Neural cell (in vitro differentiated cells): ENCODE measurements around a stretch of chr1.

GRCh38 chr1:244163804-244164540 is 112.9 kb downstream of the ZBTB18 start:
- RAMPAGE, long total RNA, result no peak

- RAMPAGE, long total RNA, result no peak
These were observed 138.2 kb upstream of the C1orf100 start for GRCh38 chr1:244214194-244214712.

- RAMPAGE, long total RNA, result no peak
These were observed 25.7 kb upstream of the C1orf100 start for GRCh38 chr1:244326627-244327231.

GRCh38 chr1:244408724-244409262 is 42.9 kb downstream of the ADSS2 start:
- RAMPAGE, long total RNA, result no peak

GRCh38 chr1:244448257-244449156 is 3.2 kb downstream of the ADSS2 start:
- RAMPAGE, long total RNA, result no peak

GRCh38 chr1:244450596-244450890 is 1.2 kb downstream of the ADSS2 start:
- RAMPAGE, long total RNA, result no peak

DNA sequence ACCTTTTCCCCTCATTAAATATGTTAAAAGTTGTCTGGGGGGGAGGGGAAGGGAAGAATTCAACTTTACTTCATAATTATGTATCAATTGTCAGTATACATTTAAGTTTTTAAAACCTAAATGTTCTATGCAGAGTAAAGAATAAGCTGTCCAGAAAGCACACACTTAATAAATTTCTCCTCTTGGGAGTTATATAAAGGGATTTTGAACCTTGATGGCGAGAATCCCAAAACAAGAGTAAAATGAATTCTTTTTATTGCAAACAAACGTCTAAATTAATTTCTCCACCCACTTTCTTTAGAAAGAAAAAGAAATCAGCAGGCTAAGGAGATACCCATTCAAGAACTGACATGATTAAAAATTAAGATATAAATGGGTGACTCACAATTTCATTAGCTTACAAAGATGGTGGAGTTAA is 11.2 kb downstream of the HNRNPU start:
- RAMPAGE, long total RNA, result no peak

- RAMPAGE, long total RNA, result no peak
These were observed 103.5 kb downstream of the KIF26B start for GRCh38 chr1:245258157-245258740.

- RAMPAGE, long total RNA, result no peak
These were observed 653.1 kb downstream of the KIF26B start for GRCh38 chr1:245807783-245808380.

GRCh38 chr1:246118493-246119306 is 388.4 kb downstream of the SMYD3 start:
- RAMPAGE, long total RNA, result no peak

GRCh38 chr1:246569450-246570461 is 3.5 kb downstream of the CNST start:
- RAMPAGE, long total RNA, result no peak

GRCh38 chr1:246588269-246588693 is 22.0 kb downstream of the CNST start:
- RAMPAGE, long total RNA, result no peak

DNA sequence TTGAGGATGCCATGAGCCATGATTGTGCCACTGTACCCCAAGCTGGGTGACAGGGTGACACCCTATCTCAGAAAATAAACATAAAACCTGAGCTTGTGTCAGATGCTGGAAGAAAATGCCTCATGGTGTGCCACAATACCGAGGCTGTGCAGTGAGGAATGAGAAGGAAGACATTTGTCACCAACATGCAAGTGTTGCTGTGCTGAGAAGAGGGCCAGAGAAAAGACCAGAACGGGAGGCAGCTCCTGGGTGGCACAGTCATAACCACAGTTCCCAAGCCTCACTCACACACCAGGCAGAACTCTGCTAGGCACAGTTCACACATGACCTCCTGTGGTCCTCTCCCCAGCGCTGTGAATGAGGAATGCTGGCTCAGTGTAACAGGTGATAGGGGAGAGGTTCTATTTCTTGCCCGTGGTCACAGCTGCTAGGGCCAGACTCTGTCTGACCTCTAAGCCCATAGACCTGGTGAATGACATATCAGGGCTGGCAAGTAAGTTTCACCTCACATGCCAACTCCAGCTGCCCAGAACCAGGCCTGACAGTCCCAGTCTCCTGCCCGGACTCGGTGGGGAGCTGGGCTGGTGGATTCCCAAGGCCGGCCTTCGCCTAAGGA is 74.2 kb downstream of the SCCPDH start:
- RAMPAGE, long total RNA, result no peak

DNA sequence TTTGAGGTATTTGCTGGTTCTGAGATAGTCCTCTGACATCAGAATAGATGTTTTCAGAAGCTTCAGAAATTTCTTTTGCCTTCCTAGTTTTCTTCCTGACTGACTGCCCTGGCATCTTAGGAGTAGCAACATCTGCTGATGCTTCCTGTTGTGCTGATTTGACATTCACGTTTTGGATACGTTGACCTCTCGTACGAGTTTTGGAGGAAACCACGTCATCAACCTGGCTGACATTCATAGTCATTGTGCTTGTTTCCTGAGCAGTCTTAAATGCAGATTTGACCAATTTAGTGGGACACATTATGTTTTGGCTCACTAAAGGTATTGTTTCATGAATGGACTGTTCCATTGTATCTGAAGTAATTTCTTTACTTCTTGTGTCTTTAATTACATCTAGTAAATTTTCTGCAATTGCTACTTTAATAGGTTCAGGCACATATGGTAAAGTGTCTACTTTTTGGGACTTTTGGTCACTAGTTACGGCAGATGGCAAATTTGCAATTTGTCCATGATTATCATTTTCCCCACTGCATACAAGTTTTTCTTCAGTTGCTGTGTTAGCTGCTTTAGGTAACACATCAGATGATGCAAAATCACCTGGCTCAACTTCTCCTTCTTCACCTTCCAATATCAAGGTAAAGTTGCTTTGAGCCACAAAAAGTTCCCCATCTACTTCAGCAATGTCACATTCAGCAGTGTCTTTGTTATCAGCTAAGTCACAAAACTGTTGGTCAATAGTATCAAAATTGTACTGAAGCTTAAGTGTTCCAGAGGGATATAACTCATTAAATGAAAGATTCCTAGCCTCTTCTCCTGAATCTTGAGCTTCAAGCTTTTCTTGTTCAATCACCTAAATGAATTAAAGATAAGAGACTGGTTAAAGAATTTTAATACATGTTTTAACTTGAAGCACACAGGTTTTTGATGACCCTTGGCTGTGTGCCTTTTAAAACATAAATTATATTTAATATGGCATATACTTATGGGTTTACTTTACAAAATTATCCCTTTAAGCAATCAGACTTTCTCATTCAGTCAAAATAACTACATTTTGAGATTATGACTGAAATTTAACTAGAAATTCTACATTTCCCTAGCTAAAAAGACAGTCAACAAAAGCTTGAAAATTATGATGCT is 80.8 kb downstream of the AHCTF1 start:
- RAMPAGE, long total RNA, result no peak

DNA sequence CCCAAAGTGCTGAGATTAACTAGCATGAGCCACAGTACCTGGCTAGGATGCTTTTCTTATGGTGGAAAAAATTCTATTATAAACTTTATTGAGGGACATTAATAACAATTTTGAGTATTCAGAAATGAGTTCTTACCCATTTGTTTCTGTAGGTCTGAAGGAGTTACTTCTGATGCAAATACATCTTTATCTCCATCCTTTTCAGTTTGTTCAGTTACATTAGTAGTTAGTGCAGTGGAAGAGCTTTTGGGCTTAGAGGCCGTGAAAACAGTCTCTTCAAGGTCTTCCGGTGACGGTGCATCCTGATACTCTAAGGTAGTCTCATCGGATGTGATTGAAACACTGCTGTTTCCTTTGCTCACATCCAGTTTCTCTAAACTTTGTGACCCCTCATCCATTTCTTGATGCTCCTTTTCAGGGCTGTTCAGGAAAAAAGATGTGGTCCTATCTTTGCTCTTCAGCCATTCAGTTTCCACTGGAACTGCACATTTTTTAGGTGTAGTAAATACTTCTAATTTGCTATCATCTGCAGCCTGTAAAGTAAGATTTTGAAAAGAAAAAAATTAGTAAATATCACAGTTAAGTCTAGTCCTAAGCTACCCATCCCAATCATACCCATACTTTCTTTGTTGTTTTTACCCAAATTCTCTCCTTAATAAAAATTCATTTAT is 70.8 kb downstream of the AHCTF1 start:
- RAMPAGE, long total RNA, result no peak

- RAMPAGE, long total RNA, result no peak
These were observed 18.5 kb downstream of the AHCTF1 start for GRCh38 chr1:246912967-246913840.

DNA sequence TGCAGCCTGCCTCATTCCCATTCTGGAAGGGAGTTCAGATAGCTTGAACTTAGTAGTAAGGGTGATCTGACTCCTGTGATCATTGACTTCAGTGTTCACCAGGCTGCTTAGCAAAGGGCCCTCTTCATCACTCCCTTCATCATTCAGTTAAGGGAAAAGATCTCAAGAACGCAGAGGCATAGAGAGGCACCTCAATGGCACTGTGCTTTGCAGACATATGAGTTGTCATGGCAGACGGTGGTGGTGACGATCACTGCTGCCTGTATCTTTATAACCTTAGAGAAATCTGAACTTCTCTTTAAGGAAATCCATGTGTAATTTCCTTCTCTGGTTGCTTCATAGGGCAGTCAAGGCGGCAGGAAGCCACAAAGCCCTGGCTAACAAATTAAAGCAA is 30.0 kb upstream of the AHCTF1 start:
- RAMPAGE, long total RNA, result no peak

DNA sequence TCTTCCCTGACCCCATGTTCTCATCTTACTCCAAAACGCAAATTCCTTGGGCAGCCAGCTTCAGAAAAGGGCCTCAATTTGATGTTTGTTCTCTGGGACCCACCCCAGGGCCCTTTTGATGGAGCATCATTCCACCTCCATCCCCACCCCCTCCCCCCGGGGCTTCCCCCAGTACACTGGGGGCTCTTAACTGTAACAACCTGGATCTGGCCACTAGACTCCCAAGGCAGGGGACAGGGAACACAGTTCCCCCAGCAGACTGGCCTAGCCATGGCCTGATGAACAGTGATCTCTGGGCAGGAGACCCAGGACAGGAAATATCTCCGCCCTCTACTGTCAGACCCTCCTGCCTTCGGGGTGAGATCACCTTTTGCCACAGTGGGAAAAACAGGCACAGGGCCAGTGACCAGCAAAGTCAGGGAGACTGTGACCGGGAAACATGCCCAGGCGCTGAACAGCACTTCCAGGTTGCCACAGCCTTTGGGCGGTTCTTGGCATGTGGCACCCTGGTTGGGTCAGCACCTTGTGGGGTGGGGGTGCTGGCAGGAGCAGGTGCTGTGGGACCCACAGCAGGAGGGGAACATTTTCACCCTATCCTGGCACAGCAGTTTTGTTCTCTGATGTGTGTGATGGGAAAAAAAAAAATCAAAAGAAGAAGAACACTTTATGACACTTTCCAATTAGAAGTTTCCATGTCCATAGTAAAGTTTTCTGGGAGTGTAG is 8.9 kb upstream of the ZNF669 start:
- RAMPAGE, long total RNA, result no peak

- RAMPAGE, long total RNA, result no peak
These were observed 702 bp upstream of the ZNF496 start for GRCh38 chr1:247332483-247332655.

DNA sequence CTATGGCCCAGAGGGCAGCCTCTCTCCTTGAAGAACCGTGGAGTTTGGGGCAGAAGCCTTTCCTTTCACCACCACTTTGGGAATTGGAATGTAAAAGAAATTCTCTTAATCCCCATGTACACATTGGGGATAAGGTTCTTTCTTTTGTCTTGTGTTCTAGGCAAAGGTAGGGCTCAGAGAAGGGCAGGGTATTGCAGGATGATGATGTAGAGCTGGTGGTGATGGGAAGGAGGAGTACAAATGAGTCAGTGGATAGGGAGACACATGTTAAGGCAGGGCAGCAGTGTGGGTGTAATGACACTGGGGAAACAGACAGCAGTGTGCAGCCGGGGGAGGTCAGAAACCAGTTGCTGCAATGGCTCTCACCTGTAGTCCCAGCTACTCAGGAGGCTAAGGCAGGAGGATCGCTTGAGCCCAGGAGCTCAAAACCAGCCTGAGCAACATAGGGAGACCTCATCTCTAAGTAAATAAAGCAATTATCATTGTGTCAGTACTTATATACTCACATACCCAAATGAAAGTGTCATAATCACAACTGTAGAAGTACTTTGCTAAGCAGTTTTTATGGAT is 5.1 kb downstream of the NLRP3 start:
- RAMPAGE, long total RNA, result no peak